Stomach (tissue), 7 donors: ENCODE results near the gene ZFP36L1.

GRCh38 chr14:68285314-68286156 lies 466.0 kb downstream of the RAD51B start:
- PRO-cap: no peak
- RAMPAGE, long total RNA, 5 experiments: no peak in any of the 5 experiments
- RRBS: no CpG with 5 or more reads among the region's 11 CpGs

DNA sequence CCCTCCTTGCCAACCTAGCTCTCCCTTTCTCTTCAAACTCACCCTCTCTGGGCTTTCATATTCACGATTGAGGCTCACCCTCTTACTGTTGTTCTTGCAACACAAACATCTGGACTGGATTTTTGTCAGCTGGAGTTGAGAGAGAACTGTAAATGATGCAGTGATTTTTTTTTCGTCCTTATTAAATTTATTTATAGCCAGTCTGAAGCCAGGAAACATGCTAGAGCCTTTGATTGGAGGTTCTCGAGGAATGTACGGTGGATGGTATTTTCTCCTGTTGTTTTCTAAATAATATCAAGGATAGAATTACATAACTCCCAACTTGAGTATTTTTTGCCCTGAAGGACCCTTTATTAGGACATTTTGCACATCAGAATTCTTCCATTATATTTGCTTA lies 485.0 kb downstream of the ZFP36L1 start:
- PRO-cap: no peak
- RAMPAGE, long total RNA, 5 experiments: no peak in any of the 5 experiments
- RRBS: no CpG with 5 or more reads among the region's 4 CpGs

DNA sequence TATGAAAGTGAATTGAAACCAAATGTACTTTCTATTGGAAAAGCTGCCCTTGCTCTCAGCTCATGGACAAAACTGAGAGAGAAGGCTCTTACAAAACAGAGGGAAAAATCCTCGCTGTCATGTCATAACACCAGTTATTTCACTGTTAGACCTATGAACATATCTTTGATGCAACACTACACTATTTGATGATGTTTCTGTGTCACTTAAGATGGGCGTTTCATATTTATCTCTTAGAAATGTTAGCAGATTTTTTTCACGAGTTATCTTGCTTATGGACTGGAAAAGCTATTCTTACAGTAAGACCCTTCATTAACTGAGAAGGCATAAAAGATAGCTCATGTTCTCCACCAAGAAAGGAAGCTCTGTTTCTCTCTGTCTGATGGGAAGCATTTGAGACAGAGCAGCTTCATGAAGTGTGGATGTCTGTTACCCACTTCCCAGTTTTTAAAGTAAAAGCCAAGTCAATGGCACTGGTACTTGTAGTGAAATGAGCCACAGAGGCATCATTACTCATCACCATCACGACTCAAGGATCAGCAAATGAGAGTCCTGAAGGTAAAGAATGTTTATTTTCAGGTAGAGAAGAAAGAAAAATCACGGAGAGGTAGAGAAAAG lies 483.9 kb downstream of the ZFP36L1 start:
- PRO-cap: no peak
- RAMPAGE, long total RNA, 5 experiments: no peak in any of the 5 experiments
- RRBS: no CpG with 5 or more reads among the region's 5 CpGs

- PRO-cap: no peak
- RAMPAGE, long total RNA, 5 experiments: no peak in any of the 5 experiments
- RRBS: no CpG with 5 or more reads among the region's 10 CpGs
Observed at GRCh38 chr14:68364822-68365592, 427.9 kb downstream of the ZFP36L1 start.

GRCh38 chr14:68385004-68385220 lies 408.0 kb downstream of the ZFP36L1 start:
- PRO-cap: no peak
- RAMPAGE, long total RNA, 5 experiments: no peak in any of the 5 experiments
- RRBS: no CpG with 5 or more reads among the region's 5 CpGs

GRCh38 chr14:68401720-68402169 lies 391.1 kb downstream of the ZFP36L1 start:
- PRO-cap: no peak
- RAMPAGE, long total RNA, 5 experiments: no peak in any of the 5 experiments
- RRBS: no CpG with 5 or more reads among the region's 5 CpGs

- PRO-cap: no peak
- RAMPAGE, long total RNA, 5 experiments: no peak in any of the 5 experiments
- RRBS: no CpG with 5 or more reads among the region's 7 CpGs
Observed at GRCh38 chr14:68450007-68450361, 342.9 kb downstream of the ZFP36L1 start.

DNA sequence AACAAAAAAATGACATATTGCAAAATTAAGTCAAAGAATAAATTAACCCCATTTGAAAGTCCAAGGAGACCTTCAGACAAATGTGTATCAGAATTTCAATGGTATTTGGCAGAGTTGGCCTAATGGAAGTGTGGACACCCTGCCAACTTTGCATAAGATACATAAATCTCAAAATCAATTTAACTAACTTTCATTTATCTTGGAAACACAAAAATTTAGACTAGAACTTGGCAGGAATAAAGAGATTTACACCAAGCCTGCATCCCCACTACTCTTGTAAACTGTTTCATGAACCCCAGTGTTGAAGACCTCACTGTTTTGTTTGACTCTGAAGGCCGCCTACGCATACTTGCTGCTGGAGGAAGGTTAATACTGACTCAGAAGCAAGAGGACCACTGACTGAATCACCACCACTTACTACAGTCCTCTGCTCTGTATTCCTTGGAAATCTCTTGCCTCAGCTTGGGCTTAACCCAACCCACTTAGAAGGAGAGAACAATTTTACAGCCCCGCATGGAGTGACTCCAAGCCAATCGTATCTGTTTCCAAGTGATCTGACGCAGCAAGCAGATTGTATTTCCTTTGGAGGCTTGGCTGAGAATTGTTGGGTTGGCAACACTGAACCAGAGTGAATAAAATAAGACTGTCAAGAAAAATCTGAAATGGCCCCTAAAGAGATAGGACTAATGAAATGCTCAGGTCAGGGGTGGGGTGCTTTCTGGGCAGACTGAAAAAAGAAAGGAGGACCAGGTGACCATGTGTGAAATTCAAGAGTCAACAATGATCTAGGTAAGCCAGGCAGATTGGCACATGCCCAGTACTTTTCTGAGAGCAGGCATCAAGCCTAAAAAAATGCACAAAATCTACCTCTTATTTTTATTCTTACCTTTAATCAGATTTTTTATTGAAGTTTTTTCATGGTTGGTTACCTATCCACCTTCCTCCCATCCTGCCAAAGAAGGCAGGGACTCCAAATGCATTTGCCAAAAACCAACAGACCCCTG lies 248.6 kb downstream of the ZFP36L1 start:
- PRO-cap: bidirectional peak, plus-strand start at position 380 of the sequence, minus-strand start at position 406 of the sequence
- RAMPAGE, long total RNA, 5 experiments: no peak in any of the 5 experiments
- RRBS: no CpG with 5 or more reads among the region's 5 CpGs

DNA sequence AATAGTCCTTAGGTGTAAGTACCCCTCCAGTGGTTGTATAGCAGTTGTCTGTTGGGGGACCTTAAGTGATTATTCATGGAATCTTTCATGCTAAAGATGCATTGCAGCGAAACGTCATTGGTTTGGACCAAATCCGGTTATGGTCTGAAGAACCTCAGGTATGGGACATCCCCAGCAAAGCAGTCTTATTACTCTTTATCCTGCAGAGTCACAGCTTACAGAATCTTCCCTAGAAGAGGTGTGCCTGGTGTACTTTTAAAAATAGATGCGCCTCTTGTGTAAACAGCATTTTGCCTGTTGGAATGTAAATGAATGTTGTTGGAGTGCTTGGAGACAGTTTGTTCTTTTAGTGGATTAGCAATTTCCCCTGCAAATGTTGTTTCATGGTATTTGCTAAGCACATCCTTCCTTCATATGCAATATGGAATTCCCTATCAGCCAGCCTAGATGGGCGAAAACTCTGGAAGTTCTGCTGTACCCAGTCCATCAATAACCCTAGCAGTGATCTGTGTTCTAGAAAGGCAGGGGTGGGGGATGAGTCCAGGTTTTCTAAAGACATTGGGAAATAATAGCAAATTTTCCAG lies 242.5 kb downstream of the ZFP36L1 start:
- PRO-cap: no peak
- RAMPAGE, long total RNA, 5 experiments: no peak in any of the 5 experiments
- RRBS: no CpG with 5 or more reads among the region's 5 CpGs

DNA sequence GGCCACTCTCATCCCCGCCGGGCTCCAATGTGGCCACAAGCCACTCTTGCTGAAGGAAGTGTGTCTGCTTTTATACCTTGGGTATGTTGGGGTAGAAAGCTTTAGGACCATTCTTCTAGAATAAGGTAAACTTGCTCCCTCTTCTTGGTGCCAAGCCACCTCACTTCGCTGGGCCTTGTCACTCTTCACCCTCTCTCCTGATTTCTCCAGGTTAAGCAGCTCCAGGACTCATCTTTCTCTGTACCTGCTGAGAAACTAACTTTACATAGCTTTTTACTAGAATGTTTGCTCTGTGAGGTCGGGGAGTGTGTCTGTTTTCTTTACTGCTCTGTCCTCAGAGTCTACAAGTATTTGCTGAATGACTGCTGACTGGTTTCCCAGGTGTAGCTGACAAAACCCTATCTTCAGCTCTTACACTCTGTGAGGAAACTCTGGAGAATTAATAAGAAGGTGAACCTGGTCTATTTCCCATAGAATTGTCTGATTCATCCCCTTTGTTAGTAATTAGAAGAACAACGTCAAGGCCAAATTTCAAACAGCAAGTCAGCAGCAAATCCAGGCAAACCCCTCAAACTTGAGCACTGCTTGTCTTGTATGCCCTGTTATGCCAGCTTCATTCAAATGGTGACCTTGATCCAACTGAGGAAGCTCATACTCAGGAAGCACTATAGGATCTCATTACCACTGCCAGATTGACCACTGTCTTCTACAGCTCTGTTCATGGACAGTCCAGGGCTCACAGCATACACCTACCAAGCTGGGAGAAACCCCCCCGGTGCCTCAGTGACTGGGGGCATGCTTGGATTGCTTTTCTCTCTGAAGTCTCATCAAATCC lies 226.8 kb downstream of the ZFP36L1 start:
- PRO-cap: no peak
- RAMPAGE, long total RNA, 5 experiments: no peak in any of the 5 experiments
- RRBS: no CpG with 5 or more reads among the region's 6 CpGs

DNA sequence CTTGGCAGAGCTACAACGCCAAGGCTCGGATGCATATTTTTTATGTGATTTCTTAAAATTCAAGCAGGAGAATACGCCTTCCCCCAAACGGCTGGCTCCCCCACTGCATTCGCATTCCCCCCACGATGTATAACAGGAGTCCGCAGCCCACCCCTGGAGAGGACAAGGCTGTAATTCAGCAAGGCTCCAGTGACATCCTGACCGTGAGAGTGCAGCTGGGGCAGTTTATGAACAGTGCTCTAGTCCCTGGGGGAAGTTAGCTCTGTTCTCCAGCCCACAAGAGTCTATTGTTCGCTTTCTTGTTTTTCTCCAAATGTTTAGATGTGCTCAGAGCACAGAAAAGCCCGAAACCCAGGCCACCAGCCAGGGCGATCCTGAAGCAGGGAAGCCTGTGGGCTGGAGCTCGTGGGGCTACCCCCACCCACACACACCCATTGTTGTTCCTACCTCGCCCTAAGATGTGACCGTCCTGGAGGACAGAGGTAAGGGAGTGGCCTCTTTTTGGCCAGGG lies 159.5 kb downstream of the ZFP36L1 start:
- PRO-cap: no peak
- RAMPAGE, long total RNA, 5 experiments: no peak in any of the 5 experiments
- RRBS: no CpG with 5 or more reads among the region's 14 CpGs

DNA sequence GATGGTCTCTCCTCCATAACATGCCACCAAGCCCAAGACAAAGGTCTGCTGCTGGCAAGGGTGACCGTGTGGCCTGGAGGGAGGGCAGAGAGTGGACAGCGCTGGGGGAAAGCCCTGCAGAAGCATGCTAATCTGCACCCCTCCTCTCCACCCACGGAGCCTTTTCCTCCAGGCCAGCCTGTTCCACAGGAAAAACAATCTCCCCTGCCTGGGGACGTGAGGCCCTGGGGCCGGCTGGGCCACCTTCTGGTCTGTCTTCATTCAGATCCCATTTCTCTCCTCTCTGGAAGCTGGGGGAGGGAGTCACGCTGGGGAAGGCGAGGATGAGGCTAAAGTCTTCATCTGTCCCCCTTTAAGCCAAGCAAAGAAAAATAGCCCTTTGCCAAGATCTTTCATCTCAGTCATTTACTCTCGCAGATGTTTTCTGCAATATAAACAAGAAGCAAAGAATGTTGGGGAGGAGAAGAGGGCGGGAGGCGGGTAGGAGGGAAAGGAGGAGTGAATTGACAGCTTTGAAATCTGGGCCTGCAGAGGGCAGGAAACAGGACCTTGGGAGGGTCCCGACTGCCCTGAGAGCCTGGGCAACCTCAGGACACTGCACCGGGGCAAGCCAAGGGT lies 133.8 kb downstream of the ZFP36L1 start:
- PRO-cap: no peak
- RAMPAGE, long total RNA, 5 experiments: no peak in any of the 5 experiments
- RRBS: no CpG with 5 or more reads among the region's 12 CpGs

DNA sequence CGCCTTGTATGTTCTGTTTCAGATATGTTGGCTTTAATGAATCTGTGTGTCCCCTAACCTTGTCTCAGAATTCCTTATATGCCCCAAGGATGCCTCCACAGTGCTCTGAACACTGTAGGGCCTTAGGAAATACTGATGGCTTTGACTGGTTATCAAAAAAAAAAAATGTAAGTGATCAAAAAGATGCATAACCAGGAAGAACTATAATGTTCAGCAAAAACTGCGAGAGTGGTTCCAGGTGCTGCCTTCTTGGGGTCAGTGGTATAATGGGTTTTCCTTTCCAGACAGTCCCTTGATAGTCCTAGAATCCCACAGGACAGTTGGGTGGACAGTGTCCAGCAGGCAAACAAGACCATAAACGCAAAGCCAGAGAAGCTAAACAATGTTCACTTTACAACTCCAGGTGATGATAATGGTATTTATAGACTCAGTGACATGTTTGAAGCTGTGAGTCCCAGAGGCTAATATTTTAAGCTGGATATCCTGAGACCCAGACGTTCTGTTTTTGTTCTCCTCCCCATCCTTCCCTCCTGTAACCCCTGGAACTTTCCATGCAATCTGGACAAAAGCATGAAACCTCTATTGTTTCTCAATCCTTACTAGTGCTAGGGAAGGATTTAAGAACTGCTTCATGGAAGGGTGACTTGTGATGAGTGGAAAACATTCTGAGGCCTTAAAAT lies 121.1 kb downstream of the ZFP36L1 start:
- PRO-cap: no peak
- RAMPAGE, long total RNA, 5 experiments: no peak in any of the 5 experiments
- RRBS: no CpG with 5 or more reads among the region's 4 CpGs

DNA sequence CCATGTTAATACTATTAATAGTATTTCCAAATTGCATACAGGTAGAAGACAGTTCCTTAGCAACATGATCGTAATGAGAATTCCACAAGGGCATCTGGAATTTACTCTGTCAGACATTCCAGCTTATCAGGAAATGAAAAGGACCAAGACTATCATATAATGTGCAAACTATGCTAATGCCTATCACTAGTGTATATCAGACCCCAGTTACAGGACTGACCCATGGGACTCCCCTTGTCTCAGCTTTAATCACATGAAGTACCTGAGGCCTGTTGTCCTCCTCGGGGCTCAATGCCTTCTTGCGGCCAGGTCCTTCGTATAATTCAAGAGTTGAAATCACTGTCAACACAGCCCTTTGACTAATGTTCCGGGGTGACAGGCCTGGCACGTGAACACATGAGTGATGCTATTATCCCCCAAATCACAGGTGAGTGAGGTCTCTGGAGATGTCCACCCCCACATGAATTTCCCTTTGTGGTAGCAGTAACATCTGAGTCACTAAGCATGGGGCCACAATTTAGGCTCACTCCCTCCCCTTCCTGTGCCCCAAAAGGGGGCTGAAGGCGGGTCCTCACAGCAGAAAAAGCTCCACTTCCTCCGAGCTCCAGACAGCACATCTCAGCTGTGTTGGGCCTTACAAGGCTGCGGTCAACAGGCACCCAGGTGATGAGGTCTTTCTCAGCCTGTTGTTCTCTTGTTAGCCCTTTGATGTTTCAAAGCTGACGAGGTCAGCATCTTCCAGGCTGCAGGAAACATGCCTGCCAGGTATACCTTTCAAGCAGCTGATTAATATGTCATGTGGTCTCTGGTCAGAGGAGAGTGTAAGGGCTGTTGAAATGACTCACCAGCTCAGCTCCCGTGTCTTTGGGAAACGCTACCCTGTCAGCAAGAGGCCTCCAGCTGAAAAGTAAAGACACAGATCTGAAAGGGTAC lies 107.5 kb downstream of the ZFP36L1 start:
- PRO-cap: no peak
- RAMPAGE, long total RNA, 5 experiments: no peak in any of the 5 experiments
- RRBS: no CpG with 5 or more reads among the region's 12 CpGs

- PRO-cap: bidirectional peak, plus-strand start at chr14:68789797, minus-strand start at chr14:68789716; bidirectional peak, plus-strand start at chr14:68790051, minus-strand start at chr14:68789856
- RAMPAGE, long total RNA, 5 experiments: no peak in any of the 5 experiments
- RRBS: 2% methylated on average over 8 of the region's 16 CpGs
Observed at GRCh38 chr14:68789757-68790031, 3.2 kb downstream of the ZFP36L1 start.

DNA sequence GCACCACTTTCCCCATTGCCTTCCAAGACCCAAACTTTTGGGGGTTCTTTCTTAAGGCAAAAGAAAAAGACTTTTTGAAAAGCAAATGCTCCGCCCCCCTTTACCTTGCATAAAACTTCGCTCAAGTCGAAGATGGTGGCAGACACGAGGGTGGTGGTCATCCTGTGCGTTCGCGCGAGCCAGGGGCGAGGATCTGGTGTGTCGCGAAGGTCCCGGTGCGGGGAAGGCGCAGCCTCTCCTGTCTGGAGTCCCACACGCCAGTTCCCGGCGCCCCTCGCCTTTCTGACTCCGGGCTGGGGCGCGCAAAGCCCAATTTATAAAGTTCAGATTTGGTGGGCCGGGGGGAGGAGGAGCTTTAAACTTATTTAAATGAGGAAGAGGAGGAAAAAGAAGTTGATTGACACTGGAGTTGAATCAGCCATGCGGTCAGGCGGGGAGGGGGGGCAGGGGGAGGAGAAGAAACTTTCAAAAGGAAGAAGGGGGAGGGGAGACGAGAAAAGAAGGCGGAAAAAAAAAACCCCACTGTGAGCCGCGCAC lies at the start of gene ZFP36L1:
ZFP36L1 (minus strand) TSS at position 290 of the 537 bp plus-strand sequence.
- PRO-cap: bidirectional peak, plus-strand start at position 141 of the sequence, minus-strand start at position 290 of the sequence
- RAMPAGE, long total RNA, 5 experiments: start-site peak on the minus strand in 2 of 5 experiments, centred at positions 282 to 283 of the sequence, 32 to 77 reads per replicate
- RRBS: 2% methylated on average over 9 of the region's 28 CpGs

GRCh38 chr14:68795128-68795585 lies 2.3 kb upstream of the ZFP36L1 start:
- PRO-cap: bidirectional peak, plus-strand start at chr14:68795211, minus-strand start at chr14:68795246
- RAMPAGE, long total RNA, 5 experiments: no peak in any of the 5 experiments
- RRBS: 3% methylated on average over 18 of the region's 25 CpGs

DNA sequence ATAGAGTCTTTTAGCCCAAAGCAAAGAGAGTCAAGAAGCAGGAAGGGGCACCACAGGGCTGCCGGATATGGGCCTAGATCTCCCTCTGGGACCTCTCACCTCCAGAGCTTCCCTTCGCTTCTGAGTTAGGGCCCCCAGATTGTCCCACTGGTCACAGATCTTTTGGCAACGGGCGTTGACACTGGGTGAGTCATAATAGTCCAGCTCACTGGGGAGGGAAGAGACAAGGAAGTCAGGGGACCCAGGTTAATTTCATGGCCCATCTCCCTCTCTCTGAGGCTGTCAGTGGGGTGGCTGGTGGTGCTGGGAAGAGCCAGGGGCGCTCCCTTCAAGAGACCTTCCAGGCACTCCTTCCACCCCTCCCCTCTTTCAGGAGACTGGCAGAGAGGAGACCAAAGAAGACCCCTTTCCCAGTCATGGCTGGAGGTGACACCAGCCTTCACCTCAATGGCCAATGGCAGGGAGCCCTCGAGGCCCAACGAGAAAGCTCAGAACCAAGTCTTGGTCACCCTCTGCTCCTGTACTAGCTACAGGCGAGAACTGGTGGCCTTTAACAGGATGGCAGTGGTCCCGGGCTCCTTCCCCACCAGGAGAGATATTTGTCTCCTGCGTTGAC lies 91.9 kb upstream of the ZFP36L1 start:
- PRO-cap: no peak
- RAMPAGE, long total RNA, 5 experiments: start-site peak on the minus strand in 1 of 5 experiments, centred at position 148 of the sequence, 19 reads per replicate
- RRBS: no CpG with 5 or more reads among the region's 10 CpGs

DNA sequence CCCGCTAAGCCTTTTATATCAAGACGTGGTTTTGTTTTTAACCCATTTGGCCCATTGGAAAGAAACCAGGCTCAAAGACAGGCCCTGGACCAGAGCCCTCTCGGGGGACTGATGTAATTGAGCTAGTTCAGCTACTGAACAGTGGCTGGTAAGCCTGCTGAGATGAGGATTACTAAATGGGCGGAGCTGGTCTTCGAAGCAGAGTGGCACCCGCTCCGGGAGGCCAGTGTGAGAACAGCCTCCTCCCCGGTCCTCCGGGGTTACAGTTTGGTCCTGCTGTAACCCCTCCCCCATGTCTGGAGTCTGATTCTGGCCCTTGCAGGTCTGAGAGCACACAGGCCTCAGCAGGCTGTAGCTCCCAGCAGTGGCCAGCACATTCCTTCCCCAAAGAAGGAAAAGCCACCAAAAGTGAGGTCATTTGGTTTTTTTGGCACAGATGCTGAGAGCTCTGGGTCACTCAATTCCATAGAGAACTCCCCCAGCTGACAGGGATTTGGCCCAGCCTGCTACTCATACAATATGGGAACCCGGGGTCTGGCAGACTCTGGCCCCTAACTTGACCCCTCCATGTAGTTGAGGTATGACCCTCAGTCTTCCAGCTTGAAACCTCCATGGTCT lies 39.2 kb downstream of the ACTN1 start:
- PRO-cap: bidirectional peak, plus-strand start at position 226 of the sequence, minus-strand start at position 110 of the sequence; unidirectional peak, minus-strand start at position 366 of the sequence
- RAMPAGE, long total RNA, 5 experiments: no peak in any of the 5 experiments
- RRBS: no CpG with 5 or more reads among the region's 10 CpGs

- PRO-cap: bidirectional peak, plus-strand start at chr14:68978862, minus-strand start at chr14:68978756
- RAMPAGE, long total RNA, 5 experiments: start-site peak on the minus strand in 1 of 5 experiments, at chr14:68978452-68978535 at its widest, 8 reads per replicate
- RRBS: 2% methylated on average over 19 of the region's 51 CpGs
Observed at GRCh38 chr14:68978466-68978974, 582 bp downstream of the ACTN1 start.